ENCODE measurements around the gene NCOA1.

- PRO-cap = no peak
- RAMPAGE, long total RNA, 2 experiments = no peak in any of the 2 experiments
Measured at GRCh38 chr2:24361043-24361391, 681 bp upstream of the ITSN2 start.

DNA sequence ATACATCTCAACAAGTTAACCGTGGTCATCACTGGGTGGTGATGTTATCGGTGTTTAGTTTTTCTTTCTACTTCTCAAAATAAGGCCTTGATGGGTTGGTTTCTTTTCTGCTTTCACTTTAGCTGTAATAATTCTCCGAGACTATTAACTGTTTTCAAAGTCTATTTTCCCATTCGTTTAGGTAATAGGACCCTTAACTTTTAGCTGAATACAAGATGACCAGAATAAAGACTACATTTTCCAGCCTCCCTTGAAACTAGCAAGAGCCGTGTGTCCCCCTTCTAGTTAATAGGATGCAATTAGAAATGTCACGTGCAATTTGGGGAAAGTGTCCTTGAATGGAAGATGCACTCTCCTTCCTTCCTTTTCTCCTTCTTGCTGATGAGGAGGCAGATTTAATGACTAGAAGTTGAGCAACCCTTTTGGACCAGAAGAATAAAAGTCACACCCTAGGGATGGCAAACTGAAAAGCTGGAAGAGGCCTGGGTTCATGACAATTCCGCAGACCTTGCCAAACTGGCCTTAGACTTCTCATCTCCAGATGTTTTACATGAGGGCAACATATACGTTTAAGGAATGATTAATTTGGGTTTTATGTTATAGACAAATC, 38.7 kb upstream of the NCOA1 start:
- PRO-cap = no peak
- RAMPAGE, long total RNA, 2 experiments = no peak in any of the 2 experiments

DNA sequence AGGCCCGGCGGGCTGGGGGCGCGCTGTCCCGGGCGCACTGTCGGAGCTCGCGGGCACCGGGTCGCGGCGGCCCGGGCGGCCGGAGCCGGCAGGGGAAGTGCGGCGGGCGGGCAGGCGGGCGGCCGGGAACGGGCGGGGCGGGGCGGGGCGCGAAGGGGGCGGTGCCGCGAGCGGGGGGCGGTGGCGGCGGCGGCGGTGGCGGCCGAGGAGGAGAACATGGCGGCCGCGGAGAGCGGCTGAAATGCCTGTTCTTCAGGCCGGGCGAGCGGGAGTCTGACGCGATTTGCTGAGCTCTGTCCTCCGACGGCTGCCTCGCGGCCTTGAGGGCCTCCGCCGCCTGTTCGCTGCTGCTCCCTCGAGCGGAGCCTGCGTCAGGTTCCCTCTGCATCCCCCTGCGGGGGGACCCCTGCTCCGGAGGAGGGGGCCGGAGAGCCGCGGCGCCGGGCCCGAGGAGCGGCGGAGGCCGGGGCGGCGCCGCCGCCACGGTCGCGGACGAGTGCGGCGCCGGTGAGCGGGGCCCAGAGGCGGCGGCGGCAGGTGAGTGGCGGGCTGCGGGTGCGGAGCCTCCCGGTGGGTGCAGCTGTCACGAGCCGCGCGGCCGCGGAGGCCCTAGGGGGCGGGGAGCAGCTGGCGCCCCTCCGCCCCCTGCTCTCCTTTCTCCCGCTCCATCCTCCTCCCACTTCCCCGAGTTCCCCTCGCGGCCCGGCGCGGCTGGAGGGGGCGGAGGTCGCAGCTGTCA, at the start of gene NCOA1:
NCOA1 (plus strand) TSS at position 189 of the 739 bp plus-strand sequence.
- PRO-cap = bidirectional peak, plus-strand start at position 189 of the sequence, minus-strand start at position 130 of the sequence; unidirectional peak, plus-strand start at position 437 of the sequence; bidirectional peak, plus-strand start at position 698 of the sequence, minus-strand start at position 576 of the sequence
- RAMPAGE, long total RNA, 2 experiments = no peak in any of the 2 experiments

- PRO-cap = no peak
- RAMPAGE, long total RNA, 2 experiments = no peak in any of the 2 experiments
Measured at GRCh38 chr2:24512410-24512648, 21.3 kb downstream of the NCOA1 start.

- PRO-cap = no peak
- RAMPAGE, long total RNA, 2 experiments = no peak in any of the 2 experiments
Measured at GRCh38 chr2:24538951-24539627, 48.0 kb downstream of the NCOA1 start.

GRCh38 chr2:24543801-24544501, 52.9 kb downstream of the NCOA1 start:
- PRO-cap = no peak
- RAMPAGE, long total RNA, 2 experiments = no peak in any of the 2 experiments

DNA sequence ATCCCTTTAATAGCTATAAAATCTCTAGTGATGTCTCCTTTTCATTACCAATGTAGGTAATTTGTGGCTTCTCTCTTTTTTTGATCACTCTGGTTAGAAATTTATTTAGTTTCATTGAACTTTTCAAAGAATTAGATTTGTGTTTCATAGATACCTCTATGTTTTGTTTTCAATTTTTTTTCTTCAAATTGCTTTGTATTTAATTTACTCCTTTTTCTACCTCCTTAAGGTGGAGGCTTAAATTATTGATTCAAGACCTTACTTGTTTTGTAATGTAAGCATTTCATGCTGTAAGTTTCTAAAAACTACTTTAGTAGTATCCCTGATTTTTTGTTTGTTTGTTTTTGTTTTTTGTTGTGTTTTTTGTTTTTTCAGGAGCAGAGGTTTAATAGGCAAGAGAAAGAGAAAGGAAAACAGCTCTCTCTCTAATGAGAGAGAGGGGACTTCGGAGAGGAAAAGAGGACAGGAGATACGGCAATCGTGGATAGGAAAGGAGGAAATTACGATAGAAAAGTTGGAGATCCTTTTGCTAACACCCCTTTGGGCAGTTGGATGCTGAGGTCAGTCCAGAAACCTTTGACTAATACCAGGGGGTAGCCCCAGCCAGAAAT, 63.1 kb downstream of the NCOA1 start:
- PRO-cap = no peak
- RAMPAGE, long total RNA, 2 experiments = no peak in any of the 2 experiments

- PRO-cap = no peak
- RAMPAGE, long total RNA, 2 experiments = no peak in any of the 2 experiments
Measured at GRCh38 chr2:24554629-24555018, 63.6 kb downstream of the NCOA1 start.

DNA sequence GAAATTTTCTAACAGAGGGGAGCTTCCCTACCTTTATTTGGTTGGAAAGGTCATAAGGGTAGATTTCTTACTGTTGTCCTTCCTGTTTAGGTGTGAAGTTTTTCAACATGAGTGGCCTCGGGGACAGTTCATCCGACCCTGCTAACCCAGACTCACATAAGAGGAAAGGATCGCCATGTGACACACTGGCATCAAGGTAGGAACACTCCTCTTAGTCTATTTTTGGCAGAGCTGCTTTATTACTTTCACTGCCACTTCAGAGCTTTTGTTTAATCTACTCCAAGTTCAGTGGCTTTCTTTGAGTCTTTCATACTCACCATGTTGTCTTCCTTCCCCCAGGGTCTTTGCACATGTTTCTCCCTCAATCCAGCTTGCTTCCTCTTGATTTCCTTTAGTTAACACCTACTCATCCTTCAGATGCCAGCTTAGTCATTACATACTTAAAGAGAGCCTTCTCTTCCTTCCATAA, 134.6 kb downstream of the PTRHD1 start:
- PRO-cap = no peak
- RAMPAGE, long total RNA, 2 experiments = no peak in any of the 2 experiments

- PRO-cap = no peak
- RAMPAGE, long total RNA, 2 experiments = no peak in any of the 2 experiments
Measured at GRCh38 chr2:24793792-24794531, 737 bp downstream of the CENPO start.

DNA sequence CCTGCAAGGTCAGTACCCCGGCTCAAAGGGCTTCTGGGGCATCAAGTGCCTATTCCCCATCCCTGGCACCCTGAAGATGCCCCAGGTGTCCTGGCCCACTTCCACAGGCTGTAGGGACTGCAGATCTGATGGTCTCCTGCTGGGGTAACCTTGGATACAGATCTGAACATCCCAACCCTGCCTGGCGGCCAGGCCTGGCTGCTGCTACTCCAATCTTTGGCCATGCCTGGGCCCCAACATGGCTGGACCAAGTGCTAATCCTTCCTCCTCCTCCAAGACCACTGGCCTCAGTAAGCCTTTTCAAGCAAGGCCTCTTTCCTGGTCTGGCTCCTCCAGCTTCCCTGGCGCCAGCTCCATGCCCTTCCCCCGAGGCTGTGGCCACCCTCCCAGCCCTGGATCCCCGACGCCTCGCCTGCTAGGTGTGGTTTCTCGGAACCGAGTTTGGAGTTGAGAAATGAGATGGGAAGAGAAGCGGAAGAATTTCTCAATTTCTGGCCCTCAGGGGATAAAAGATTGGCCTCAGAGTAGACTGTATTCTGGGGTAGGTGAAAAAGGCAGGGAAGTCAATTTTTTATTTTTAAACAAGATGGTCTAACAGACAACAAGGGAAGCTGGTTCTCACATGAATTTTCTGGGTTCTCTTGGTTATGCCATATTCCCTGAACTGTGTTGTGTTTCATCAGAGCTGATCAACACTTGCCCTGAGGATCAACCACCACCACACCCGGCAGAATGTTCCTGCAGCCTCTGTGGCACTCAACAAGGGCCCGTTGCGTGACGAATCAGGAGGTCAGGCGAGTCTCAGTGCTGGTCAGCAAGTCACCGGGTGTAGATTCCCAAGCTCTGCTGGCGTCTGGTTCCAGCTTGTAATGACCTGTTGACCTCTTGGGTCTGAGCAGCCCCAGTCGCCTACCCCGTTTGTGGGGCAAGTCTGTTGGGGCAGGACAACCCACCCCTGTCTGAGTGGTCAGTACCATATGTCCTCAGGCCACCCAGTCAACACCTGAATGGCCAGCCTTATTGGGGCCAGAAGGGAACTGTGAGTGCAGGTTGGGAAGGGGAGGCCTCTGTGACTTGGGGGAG, 46.3 kb downstream of the ADCY3 start:
- PRO-cap = no peak
- RAMPAGE, long total RNA, 2 experiments = no peak in any of the 2 experiments

- PRO-cap = no peak
- RAMPAGE, long total RNA, 2 experiments = no peak in any of the 2 experiments
Measured at GRCh38 chr2:24915736-24916346, 4.2 kb downstream of the ADCY3 start.

- PRO-cap = no peak
- RAMPAGE, long total RNA, 2 experiments = no peak in any of the 2 experiments
Measured at GRCh38 chr2:24984795-24985453, 13.2 kb upstream of the DNAJC27 start.

- PRO-cap = no peak
- RAMPAGE, long total RNA, 2 experiments = no peak in any of the 2 experiments
Measured at GRCh38 chr2:25098573-25099307, 56.9 kb downstream of the EFR3B start.

- PRO-cap = no peak
- RAMPAGE, long total RNA, 2 experiments = no peak in any of the 2 experiments
Measured at GRCh38 chr2:25160906-25161459, 7.4 kb downstream of the POMC start.

GRCh38 chr2:25243834-25244665, 75.7 kb upstream of the POMC start:
- PRO-cap = no peak
- RAMPAGE, long total RNA, 2 experiments = no peak in any of the 2 experiments

- PRO-cap = no peak
- RAMPAGE, long total RNA, 2 experiments = no peak in any of the 2 experiments
Measured at GRCh38 chr2:25251661-25252300, 83.4 kb upstream of the POMC start.

DNA sequence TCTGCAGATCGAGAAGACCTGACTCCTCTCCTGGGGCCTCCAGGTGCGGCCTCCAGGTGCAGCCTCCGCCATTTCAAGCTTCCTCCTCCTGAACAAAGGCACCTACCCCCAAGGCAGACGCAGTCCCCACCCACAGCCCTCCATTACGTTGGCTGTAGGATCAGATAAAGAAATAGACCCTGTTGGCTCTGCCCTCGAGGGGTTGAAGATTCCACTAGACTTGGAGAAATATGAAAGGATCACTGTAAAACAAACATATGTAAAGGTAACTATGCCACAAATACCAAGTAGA, 84.7 kb upstream of the POMC start:
- PRO-cap = no peak
- RAMPAGE, long total RNA, 2 experiments = no peak in any of the 2 experiments

- PRO-cap = no peak
- RAMPAGE, long total RNA, 2 experiments = no peak in any of the 2 experiments
Measured at GRCh38 chr2:25313964-25314263, 27.8 kb downstream of the DNMT3A start.

DNA sequence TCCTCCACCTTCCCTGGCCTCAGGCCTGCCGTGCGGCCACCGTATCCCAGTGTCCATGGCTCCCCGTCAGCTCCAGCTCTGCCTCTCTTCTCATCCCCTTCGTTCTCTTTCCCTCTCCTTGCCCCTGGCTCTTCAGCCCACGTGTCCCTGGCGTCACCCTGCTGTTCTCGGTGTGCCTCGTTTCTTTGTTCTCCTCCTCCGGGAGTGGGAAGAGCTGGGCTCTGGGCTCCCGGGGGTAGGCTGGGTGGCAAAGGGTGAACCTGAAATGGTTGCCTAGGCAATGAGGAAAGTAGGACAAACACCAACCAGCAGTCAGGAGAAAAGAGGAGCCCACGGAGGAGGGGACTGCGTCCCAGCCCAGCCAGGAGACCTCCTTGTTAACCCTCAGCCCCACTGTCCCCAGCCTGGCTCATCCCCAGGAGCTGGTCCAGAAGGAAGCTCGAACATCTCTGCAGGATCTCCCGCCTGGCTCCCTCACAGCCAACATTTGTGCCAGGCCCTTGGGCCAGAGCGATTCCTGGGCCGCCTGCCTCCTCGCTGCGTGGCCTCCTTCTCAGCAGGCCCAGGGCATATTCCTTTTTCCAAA, 30.8 kb upstream of the DNMT3A start:
- PRO-cap = no peak
- RAMPAGE, long total RNA, 2 experiments = no peak in any of the 2 experiments

All from breast epithelium (tissue), 2 donors.